HT1080 (cell line): Measurements from ENCODE around the genes SQSTM1 and TBC1D9B.

GRCh38 chr5:178210339-178210999 is 6.1 kb downstream of the HNRNPAB start:
RAMPAGE:
- cytosol, long total RNA: no peak
- long total RNA: no peak
- nucleus, long total RNA: no peak

DNA sequence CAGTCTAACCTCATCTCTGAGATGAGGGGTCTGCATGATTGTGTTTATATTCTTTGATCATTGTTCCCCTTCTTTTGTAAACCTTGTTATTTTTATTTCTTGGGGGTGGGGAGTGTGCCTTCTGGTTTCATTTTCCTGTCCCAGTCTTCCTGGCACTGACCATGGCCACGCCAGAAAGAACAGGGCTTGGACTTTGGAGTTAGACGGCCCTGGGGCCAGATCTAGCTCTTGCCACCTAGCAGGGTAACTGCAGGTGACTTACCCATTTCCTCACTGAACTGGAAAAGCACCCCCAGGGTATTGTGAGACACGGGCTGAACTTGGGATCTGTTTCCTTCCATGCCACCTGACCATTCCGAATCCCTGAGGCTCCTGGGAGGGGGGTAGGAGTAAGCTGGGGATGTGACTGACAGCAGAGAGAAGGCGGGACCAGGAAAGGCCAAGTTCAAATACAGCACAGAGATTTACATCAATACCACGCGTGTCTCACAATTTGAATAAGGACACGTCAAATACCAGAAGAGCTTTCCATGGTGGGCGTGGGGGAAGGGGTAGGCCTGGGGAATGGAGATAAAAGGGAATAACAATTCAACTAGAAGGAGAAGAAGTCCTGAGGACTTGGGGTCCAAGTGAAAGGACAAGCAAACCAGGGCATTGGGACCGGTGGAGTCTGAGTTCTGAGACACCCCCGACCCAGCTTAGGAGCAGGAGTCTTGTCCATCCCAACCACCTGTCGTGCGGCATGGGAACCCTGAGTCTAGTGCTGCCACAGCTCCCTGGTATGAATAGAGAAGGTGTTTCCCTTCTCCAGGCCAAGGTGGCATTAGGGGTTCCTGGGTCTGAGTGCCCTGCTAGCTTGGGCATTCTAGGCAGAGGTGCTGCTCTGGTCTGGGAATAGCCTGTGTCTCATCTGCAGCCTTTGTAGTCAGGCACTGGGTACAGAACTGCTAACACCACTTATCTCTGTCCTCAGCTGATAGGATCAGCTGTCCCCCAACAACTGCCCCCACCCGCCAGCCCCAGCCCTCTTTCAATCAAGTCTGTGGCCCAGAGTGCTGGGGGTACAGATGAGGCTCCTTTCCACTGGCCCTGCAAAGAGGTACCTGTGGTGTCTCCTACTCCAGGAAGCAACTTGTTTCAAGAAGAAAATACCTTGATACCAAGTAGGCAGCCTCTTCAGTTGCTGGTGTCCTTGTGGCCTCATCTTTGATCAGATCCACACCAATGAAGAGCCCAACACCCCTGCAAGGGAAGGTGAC is 9.7 kb downstream of the HNRNPAB start:
RAMPAGE:
- cytosol, long total RNA: no peak
- long total RNA: no peak
- nucleus, long total RNA: no peak

RAMPAGE:
- cytosol, long total RNA: no peak
- long total RNA: no peak
- nucleus, long total RNA: no peak
Observed at GRCh38 chr5:178221348-178222273, 11.0 kb downstream of the PHYKPL start.

DNA sequence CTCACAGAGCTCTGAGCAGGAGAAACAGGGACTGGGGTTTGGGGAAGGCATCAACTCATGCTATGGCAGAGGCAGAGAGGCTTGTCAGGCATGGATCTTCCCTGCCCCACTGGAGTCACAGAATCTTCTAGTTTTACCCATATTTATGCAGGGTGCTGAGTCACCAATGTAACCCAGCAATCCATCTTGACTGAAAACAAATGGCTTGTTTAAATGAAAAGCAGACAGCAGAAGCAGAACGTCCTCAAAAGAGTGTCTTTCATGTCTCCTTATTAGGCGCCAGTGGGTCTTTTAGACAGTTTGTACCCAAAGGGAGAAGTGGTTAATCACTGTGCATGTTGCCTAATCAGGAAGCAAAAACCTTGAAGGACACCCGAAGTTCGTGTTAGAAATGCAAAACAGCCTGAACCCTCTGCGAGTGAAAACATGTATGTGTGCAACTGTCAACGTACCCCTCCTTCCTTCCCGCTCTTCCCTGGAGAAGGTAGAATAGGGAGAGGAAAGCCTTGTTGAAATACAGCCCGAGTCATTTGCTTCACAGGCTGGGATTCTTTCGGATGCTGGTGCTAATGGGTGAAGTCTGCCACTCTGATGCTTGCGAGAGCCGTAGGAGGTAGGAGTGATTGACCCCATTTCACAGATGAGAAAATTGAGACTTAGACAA is 112.8 kb downstream of the COL23A1 start:
RAMPAGE:
- cytosol, long total RNA: no peak
- long total RNA: no peak
- nucleus, long total RNA: no peak

DNA sequence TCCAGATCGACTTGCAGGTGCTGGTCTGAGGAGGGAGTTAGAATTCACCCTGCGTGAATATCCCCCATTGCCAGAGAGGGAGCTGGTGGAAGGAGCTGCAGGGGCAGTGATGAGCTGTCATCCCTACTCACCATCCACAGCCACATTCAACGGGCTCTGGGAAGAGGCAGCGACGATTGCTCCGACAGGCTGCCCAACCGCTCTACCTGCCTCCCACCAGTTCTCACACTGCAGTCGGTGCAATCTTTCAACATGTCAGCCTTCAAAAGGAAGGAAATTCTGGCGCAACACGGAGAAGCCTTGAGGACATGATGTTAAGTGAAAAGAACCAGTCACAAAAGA is 40.9 kb upstream of the CLK4 start:
RAMPAGE:
- cytosol, long total RNA: no peak
- long total RNA: no peak
- nucleus, long total RNA: no peak

GRCh38 chr5:179175111-179175890 is 115.1 kb downstream of the ZNF354C start:
RAMPAGE:
- cytosol, long total RNA: no peak
- long total RNA: no peak
- nucleus, long total RNA: no peak

DNA sequence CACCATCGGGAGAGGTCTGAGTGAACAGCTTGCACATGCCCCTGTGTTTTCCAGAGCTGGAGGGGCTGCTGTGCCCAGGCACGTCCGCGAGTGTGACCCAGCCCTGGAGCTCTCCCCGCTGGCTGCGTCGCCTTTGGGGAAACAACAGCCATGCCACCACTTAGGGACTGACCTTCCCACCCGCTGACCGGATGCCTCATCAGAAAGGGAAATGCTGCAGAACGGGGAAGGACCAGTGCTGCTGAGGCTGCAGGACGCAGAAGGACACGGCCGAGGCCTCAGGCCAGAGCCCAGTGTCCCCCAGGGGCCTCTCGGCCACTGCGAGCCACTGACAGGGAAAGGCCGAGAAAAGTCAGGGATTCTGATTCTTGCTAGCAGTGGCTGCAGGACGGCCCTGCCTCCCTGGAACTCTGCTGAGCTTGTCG is 130.7 kb downstream of the ZNF354C start:
RAMPAGE:
- cytosol, long total RNA: no peak
- long total RNA: no peak
- nucleus, long total RNA: no peak

RAMPAGE:
- cytosol, long total RNA: no peak
- long total RNA: no peak
- nucleus, long total RNA: no peak
Observed at GRCh38 chr5:179288292-179288429, 57.1 kb downstream of the ADAMTS2 start.

GRCh38 chr5:179356486-179356796 is 11.2 kb upstream of the ADAMTS2 start:
RAMPAGE:
- cytosol, long total RNA: no peak
- long total RNA: no peak
- nucleus, long total RNA: no peak

DNA sequence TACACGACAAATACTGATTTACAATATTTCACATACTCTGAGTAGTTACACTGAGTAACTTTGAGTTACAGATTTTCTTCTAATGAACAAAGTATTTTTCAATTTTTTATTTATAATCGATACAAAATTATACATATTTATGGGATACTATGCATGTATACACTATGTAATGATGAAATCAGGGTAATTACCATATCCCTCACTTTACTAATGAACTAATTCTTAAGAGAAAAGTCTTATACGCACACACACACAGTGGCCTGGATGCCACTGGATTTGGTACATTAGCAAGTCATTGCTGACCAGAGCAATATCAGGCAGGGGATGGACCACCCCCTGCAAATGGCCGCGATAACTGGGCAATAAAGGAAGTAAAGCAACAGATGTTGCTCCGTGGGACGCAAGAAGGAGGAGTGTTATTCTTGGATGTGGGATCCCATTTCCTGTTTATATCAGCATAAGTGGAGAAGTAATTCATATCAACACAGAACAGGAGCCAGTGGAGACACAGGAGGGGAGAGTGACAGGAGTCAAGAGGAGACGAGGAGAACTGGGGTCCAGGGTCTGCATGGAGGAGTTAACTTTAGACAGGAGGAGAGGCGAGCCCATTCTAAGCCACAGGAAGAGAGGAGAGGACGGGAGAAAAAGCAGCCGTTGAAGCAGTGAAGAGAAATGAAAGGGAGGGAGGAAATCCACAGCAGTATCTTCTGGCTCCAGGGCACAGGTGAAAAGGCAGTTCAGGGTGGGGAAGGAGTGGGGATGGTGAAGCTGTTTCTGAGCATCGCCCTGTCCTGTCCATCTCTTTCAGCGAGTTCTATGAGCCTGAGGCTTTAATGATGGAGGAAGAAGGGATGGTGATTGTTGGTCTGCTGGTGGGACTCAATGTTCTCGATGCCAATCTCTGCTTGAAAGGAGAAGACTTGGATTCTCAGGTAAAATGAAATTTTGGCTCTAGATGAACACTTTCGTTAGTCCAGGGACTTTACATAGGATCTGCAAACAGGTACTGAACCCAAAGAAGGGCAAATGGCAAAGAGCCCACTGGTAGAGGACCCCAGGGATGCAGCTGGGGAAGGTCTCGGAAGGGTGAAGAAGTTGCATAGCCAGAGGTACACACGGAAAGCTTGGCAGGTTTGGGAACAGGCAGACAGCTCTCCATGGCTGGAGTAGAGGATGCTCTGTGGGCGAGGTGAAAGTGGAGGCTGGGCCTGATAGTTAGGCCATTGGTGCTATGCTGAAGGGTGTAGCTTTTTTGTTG is 18.6 kb downstream of the RUFY1 start:
RAMPAGE:
- cytosol, long total RNA: no peak
- long total RNA: no peak
- nucleus, long total RNA: no peak

RAMPAGE:
- cytosol, long total RNA: no peak
- long total RNA: no peak
- nucleus, long total RNA: no peak
Observed at GRCh38 chr5:179574996-179575615, 24.8 kb downstream of the RUFY1 start.

DNA sequence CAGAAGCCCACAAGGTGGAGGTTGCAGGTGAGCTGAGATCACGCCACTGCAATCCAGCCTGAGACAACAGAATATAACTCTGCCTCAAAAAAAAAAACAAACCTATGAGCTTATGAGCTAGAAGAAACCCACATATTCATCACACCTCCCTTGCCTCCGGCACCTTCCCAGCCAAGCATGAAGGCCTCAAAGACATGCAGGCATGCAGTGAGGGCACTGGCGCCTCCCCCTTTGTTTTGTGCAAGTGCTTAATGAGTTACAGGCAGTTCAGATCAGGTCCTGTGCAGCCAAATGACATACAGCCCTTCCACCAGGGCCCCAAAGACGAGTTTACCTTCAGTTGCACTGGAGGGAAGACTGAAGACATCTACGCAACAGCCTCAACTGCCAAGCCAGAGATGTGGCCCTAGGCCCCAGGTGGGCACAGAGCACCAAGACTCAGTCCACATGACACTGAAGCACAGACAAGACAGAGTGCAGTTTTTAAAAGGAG is 9.7 kb downstream of the HNRNPH1 start:
RAMPAGE:
- cytosol, long total RNA: no peak
- long total RNA: no peak
- nucleus, long total RNA: no peak

RAMPAGE:
- cytosol, long total RNA: no peak
- long total RNA: no peak
- nucleus, long total RNA: no peak
Observed at GRCh38 chr5:179617299-179618512, 5.8 kb downstream of the HNRNPH1 start.

RAMPAGE:
- cytosol, long total RNA: no peak
- long total RNA: no peak
- nucleus, long total RNA: no peak
Observed at GRCh38 chr5:179729761-179730718, 2.6 kb upstream of the MAML1 start.

RAMPAGE:
- cytosol, long total RNA: no peak
- long total RNA: no peak
- nucleus, long total RNA: no peak
Observed at GRCh38 chr5:179759887-179760502, 27.4 kb downstream of the MAML1 start.

RAMPAGE:
- cytosol, long total RNA: no peak
- long total RNA: no peak
- nucleus, long total RNA: no peak
Observed at GRCh38 chr5:179795719-179796449, 2.1 kb downstream of the LTC4S start.

GRCh38 chr5:179803571-179804355 is 2.9 kb downstream of the MGAT4B start:
RAMPAGE:
- cytosol, long total RNA: no peak
- long total RNA: no peak
- nucleus, long total RNA: no peak

GRCh38 chr5:179804604-179804993 is 2.1 kb downstream of the MGAT4B start:
RAMPAGE:
- cytosol, long total RNA: no peak
- long total RNA: no peak
- nucleus, long total RNA: no peak

DNA sequence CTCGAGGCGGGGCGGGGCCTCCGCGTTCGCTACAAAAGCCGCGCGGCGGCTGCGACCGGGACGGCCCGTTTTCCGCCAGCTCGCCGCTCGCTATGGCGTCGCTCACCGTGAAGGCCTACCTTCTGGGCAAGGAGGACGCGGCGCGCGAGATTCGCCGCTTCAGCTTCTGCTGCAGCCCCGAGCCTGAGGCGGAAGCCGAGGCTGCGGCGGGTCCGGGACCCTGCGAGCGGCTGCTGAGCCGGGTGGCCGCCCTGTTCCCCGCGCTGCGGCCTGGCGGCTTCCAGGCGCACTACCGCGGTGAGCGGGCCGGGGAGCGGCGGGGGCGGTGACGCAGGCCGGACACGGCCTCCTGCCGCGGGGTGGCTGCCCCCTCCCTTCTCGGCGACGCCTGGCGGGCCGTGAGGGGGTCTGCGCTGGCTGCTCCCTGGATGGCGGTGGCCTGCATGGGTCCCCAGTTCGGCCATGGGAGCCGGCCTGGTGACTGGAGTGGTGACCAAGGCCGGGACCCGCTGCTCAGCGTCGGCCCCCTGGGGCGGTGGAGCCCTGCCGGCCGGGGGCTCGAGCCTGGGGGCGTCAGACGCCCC is at the start of gene SQSTM1:
Gene SQSTM1 (plus strand): TSS at position 61 of the 584 bp plus-strand sequence.
RAMPAGE:
- cytosol, long total RNA: no peak
- long total RNA: start-site peak on the plus strand centred at position 61 of the sequence, 6 bp wide, 134 reads
- nucleus, long total RNA: start-site peak on the plus strand centred at position 60 of the sequence, 7 bp wide, 212 and 131 reads in 2 replicates

DNA sequence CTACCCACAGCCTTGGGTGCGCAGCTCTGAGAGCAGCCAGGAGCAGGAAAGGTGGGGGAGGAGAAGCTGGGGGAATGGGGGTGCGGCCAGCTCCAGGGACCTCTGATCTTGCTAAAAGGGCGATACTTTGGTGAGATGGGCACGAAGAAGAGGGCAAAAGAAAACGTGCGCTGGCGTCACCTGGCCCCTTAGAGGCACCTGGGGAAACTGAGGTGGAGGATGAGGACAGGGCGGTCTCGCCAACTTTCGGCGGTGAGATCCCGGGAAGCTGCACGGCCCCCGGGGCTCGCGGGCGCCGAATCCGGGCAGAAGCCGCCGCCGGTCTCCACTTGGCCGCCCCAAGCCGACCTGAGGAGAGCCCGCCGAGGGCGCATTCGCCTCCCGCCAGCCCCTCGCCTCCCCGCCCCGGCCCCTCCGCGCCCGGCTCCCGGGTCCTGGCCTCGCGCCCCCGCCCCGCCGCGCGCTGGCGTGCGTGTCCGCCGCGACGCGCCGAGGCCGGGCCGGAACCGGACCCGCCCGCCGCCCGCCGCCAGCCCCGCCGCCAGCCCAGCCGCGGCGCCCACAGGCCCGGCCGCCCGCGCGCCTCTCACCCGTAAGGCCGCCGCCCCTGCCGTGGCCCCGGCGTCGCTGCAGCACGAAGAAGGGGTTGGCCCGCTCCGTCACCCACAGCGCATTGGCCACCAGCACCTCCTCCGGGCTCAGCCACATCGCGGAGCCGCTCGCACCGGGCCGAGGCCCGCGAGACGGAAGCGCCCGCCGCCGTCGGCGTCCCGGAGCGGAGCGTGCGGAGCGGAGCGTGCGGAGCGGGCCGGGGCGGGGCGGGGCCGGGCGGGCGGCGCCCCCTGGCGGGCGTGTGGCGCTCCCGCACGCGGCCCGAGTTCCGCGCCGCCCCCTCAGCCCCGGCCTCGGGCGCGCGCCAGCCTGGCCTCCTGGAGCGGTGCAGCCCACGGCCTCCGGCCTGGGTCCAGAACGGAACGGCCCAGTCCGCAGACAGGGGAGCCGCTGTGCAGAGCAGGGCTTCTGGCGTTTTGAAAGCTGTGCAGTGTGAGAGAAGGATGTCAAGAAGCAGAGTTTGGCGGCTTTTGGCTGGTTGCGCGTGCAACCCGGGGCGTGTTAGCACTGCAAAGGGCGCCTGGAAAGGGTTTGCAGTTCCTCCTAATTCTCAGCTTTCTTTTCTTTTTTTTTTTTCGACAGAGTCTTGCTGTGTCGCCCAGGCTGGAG is at the start of gene TBC1D9B:
Gene TBC1D9B (minus strand): TSS at position 784 of the 1,221 bp plus-strand sequence.
RAMPAGE:
- cytosol, long total RNA: no peak
- long total RNA: no peak
- nucleus, long total RNA: no peak